ENCODE data around the genes KRT13 and KRT15.

- RRBS, result no CpG with 5 or more reads among the region's 12 CpGs
These were observed 767 bp downstream of the KRTAP16-1 start for GRCh38 chr17:41308172-41308912.

- RRBS, result no CpG with 5 or more reads among the region's 24 CpGs
These were observed at the start of gene KRT13 for GRCh38 chr17:41504805-41506171. TSS of gene KRT13 (minus strand) at chr17:41505612.

GRCh38 chr17:41517975-41519013 is at the start of gene KRT15:
TSS of gene KRT15 (minus strand) at chr17:41518890.
- RRBS, result no CpG with 5 or more reads among the region's 14 CpGs

GRCh38 chr17:41525082-41525932 is 2.8 kb downstream of the KRT19 start:
- RRBS, result no CpG with 5 or more reads among the region's 8 CpGs

DNA sequence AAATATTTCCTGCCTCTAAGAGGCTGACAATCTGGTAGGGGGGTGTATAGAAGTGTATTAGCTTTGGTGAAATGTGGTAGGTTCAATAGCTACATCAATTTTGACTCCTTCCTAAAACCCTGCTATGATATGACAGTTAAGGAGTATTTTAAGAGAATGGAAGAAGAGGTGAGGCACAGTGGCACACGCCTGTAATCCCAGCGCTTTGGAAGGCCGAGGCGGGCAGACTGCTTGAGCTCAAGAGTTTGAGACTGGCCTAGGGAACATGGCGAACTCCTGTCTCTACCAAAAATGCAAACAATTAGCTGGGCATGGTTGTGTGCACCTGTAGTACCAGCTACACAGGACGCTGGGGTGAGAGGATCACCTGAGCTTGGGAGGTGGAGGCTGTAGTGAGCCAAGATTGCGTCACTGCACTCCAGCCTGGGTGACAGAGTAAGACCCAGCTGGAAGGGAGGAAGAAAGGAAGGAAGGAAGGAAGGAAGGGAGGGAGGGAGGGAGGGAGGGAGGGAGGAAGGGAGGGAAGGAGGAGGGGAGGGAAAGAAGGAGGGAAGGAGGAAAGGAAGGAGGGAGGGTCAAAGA is 4.7 kb upstream of the KRT19 start:
- RRBS, result no CpG with 5 or more reads among the region's 7 CpGs

- RRBS, result no CpG with 5 or more reads among the region's 8 CpGs
These were observed 1.4 kb downstream of the KRT17 start for GRCh38 chr17:41622925-41623466.

DNA sequence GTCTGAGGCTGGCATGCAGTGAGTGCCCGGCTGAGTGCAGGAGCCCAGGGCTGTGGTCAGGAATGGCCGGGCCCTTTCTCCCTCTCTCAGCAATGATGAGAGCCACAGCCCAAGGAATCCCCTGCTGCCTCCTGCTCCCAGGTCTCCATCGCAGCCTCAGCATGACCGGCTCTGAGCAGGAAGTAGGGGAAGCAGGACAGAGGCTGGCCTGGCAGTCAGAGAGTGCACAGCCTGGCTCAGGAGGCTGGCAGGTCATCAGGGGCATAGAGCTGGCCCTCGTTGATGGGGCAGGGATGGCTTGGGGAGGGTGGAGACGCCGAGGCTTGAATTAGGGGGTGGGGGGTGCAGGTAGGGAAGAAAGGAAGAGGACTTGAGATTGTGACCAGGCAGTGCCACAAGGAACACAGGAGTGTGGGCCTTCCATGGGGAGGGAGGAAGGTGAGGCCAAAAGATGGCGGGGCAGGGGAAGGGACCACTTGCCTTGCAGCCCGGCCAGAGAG is 32.0 kb upstream of the KRT17 start:
- RRBS, result 55% methylated on average over 4 of the region's 9 CpGs

- RRBS, result 16% methylated on average over 15 of the region's 34 CpGs
These were observed 779 bp downstream of the P3H4 start for GRCh38 chr17:41810945-41811394.

- RRBS, result no CpG with 5 or more reads among the region's 3 CpGs
These were observed 1.1 kb upstream of the DNAJC7 start for GRCh38 chr17:42018354-42018753.

DNA sequence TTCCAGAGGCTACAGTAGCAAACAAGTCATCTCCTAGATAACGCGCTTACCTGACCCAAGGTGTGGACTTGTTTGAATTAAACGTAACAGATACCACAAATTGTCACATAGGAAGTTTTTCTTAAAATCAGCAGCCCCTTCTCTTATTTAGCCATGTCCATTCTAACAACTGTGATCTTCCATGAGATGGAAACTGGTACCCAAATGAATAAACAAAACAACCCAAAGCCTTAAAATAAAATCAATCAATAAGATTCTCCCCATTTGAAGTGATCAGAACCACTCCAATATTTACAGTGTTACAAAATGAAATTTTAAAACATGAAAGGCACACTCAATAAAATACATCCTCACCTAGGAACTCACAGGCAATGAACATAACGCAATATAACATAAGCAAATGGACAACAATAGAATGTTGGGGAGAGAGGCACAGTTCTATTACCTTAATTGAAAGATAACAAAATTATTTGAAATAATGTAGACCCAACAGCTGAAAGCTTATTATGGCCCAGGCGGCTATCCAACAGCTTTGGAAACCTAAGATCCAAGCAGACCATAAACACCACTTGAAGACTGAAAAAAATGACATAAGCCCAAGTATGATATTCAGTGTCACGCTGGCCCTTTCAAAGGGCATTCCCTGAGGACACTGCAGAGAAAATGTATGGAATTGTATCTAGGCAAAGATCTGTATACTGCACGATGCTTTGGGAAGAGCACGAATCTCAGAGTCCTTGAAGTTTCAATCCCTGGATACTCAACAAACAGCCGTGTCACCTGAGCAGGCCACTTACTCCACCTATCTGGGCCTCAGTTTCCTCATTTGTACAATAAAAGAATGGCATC is 1.6 kb downstream of the STAT5B start:
- RRBS, result no CpG with 5 or more reads among the region's 9 CpGs

GRCh38 chr17:42294190-42295088 is 6.1 kb downstream of the STAT5A start:
- RRBS, result no CpG with 5 or more reads among the region's 9 CpGs

DNA sequence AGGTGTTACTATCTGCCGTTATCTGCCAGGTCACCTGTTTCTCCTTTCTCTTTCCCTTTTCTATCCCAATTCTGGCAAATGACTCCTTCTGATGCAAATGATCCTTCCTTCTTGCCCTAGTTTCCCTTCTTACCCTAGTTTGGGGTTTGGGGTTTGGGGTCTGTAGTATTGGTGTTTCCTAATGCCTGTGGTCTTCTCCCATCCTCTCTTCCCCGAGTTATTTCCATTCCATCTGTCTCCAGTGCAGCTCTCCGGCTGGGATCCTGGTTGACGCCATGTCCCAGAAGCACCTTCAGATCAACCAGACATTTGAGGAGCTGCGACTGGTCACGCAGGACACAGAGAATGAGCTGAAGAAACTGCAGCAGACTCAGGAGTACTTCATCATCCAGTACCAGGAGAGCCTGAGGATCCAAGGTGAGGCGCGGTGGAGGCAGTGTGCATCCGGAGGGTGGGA is 7.1 kb downstream of the STAT5A start:
- RRBS, result no CpG with 5 or more reads among the region's 9 CpGs

DNA sequence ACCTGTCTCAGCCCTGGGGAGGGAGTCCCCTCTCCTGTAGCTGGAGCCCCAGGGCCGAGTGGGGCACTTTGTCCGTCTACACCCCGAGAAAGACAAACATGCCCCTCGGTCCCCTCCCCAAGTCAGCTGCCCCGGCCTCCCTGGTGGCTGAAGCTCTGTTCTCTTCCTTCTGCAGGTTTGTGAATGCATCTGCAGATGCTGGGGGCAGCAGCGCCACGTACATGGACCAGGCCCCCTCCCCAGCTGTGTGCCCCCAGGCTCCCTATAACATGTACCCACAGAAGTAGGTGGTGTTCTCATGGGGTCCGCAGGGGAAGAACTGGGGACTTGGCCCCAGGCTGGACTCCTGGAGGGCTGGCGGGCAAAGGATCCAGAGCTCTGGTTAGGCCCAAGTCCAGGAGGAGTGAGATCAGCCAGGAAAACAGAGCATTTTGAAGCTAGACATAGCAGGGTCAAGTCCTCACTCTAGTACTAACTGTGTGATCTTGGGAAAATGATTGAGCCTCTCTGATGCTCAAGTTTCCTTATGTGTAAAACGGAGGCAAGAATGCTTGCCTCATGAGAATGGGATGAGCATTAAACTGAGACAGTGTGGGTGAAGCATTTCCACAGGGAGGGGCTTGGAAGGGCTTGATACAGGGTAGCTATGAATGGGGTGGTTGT is 21.0 kb downstream of the STAT5A start:
- RRBS, result no CpG with 5 or more reads among the region's 10 CpGs

GRCh38 chr17:42363582-42364205 is 24.5 kb downstream of the STAT3 start:
- RRBS, result no CpG with 5 or more reads among the region's 7 CpGs

GRCh38 chr17:42365073-42365694 is 23.1 kb downstream of the STAT3 start:
- RRBS, result no CpG with 5 or more reads among the region's 10 CpGs

DNA sequence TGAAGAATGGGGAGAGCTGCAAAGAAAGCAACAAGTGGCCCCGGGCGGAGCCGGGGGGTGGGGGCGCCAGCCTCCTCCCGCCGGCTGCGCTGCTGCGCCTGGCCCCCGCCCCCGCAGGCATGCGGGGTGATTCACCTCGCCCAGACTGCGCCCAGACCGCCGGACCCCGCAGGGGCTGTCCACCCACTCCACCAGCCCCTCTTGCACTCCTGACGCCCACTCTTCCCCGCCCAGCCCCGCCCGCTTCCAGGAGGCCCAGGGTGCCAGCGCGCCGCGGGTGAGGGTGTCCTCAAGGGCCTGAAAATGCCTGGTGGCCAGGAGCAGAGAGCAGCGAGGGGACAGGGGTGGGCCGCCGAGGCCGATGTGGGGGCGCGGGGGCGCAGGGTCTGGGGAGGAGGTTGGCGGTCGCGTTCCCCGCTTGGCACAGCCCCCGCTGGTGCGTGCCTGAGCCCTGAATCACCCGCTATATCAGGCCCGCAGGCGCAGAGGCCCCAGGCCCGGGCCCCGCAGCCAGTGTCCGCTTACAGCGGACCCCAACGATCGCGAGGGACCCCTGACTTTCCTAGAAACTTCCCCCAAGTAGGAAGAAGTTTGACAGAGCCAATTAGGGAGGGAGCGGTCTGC is 1.3 kb downstream of the CAVIN1 start:
- RRBS, result 2% methylated on average over 9 of the region's 48 CpGs

DNA sequence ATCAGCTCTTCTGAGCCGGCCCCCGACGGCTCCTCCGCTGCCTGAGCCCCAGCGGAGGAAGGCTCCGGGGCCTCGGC is 251 bp downstream of the CAVIN1 start:
- RRBS, result 2% methylated on average over 6 of the region's 7 CpGs

DNA sequence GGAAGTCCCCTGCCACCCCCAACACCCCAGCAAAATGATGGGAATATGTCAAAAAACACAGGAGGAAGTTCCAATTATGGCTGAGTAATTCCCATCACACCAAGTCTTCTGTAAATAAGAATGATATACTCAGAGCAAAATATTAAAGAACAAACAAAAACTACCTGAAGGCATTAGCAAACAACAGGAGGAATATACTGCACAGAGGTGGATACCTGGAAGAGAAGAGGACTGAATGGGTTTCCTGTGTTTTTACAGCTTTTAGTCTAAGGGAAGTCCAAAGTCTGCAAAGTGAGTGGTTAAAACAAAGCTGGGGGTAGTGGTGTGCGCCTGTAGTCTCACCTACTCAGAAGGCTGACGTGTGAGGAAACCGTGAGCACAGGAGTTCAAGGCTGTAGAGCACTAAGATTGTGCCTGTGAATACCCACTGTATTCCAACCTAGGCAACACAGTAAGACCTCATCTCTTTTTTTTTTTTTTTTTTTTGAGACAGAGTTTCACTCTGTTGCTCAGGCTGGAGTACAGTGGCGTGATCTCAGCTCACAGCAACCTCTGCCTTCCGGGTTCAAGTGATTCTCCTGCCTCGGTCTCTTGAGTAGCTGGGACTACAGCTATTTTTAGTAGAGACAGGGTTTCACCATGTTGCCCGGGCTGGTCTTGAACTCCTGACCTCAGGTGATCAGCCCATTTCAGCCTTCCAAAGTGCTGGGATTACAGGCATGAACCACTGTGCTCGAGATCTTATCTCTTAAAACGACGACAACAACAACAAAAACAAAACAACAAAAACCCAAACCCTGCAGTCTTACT is 16.9 kb upstream of the ATP6V0A1 start:
- RRBS, result no CpG with 5 or more reads among the region's 10 CpGs

GRCh38 chr17:42536927-42537351 is 898 bp downstream of the NAGLU start:
- RRBS, result no CpG with 5 or more reads among the region's 10 CpGs

DNA sequence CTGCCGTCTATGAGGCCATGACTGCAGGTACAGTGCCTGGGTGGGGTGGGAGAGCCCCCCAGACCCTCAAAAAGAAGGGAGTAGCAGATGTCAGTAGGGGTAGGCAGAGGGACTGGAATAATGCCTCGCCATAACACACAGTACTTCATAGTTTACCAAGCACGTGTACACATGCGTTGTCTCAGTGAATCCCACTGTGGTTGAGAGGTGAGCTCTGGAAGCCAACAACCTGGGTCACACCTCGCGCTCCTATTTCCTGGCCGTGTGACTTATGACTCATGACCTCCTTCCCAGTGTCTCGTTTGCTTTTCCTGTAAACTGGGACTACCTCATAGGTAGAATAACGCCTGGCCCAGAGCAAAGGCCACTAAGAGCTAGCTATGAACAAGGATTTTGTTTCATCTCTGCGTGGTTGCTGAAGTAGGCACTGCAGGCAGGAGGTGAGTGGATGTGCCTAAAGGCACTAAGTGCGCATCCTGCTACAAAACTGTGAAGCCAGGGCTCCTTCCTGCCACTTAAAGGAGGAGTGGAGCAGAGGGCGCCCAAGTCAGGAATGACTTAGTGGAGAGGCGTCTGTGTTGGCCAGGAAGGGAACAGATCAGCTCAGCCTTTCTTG is 5.2 kb downstream of the NAGLU start:
- RRBS, result no CpG with 5 or more reads among the region's 13 CpGs

Measured in renal cortical epithelial cell (primary cell).